Cerebellum (tissue), 5 donors: ENCODE measurements around a stretch of chr6.

DNA sequence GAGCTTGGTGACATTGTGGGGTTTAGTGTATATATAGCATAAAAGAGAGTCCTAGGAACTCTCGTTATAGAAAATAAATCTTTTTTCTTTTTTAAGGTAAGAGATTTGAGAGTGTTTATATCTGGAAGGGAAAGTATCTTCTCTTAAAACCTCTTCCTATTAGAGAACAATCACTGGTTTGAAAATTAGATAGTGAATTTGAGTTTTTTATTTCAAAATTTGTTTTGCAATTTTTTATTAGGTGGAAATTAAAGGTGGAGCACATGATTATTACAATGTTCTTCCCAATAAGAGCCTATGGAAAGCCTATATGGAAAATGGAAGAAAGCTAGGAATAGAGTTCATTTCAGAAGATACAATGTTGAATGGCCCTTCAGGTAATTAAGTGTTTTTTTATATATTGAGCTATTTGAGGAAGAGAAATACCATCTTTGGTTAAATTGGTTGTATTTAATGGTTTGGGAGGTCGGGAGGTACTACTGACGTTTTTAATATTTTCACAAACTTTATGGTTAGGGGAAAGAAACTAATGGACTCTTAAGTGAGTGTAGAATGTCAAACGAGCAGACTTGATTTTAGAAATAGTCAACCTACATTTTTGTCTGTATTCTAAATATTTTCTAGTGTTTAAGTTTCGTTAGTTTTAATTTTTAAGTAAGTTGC is 12.4 kb downstream of the PM20D2 start:
- PRO-cap, 3 experiments, result no peak in any of the 3 experiments
- RAMPAGE, long total RNA, result no peak

GRCh38 chr6:89662591-89663414 is 24.3 kb upstream of the LYRM2 start:
- PRO-cap, 3 experiments, result no peak in any of the 3 experiments
- RAMPAGE, long total RNA, result no peak

DNA sequence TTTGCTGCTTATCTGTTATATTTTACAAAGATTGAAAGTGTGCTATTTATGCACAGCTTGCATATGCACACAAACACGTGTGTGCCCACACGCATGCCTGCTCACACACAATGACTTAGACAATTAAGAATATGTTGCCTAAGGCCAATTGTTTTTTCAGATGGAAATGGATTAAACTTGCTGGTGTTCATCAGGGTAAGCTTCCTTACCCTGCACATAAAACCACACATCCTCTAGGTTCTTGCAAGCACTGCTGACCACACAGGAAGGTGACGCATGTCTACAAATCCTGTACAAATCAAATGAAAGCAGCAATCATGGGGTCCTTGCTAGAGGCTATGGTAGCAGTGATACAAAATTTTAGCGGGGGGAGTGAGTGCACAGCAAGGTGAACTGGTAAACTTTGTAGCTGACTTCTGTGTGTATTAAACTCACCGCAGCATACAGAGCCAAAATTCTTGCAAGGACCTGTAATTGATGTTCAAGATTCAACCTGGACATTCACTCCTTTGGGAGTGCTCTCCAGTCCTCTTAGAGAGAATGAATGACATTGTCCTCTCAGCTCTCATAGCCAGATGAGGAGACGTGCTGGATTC is 58.5 kb downstream of the GJA10 start:
- PRO-cap, 3 experiments, result no peak in any of the 3 experiments
- RAMPAGE, long total RNA, result no peak

DNA sequence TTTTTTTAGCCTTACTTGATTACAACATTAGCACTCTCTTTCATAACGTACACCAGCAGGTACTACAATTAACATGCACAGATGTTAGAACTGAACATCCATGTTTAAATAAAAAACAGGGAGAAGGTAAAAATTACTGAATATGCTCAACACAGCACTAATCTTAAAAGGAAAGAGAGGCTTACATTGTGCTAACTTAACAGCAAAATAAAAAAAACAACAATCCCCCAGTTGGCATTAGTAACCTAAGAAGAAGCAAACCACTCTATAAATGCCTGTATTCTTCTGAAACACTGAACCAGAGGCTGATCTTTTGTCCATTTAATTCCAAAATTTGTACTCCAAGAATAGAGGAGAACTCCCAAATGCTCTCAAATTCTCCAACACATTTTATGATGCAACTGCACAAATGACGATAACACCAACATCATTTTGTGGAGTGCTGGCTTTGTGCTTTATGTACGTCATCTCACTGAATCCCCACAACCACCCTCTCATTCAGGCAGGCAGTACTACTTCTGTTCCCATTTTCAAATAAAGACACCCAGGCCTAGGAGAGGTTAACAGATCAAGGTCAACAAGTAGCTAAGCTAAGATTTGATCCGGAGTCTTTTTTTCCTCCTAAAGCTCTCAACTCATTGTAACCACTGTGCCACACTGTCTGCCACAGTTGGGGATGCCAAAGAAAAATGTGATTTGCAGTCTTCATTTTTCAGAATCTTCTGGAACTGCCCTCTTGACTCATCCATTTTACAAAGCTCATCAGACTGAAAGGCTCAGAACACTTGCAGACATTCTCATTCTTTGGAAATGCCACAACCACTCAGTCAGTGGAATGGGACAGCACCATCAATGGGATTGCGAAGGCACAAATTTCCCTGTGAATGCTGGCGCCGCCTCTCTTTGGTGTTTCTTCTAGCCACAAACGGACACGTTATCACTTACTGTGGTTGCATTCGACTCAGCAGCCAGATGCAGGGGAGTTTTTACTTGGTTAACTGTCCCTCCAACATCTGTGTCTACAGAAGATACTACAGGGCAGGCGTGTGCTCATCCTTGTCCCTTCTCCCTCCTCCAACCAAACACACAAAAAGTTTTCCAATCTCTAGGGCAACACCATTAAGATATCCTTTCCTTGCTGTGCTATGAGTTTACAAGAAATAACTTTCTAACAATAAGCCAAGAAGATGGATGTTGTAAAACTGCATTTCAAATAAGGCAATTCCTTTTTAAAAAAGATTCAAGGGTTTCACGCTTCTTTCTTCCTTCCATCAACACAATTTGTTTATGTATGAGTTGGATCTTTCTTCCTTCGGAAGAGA is 184.4 kb downstream of the GJA10 start:
- PRO-cap, 3 experiments, result no peak in any of the 3 experiments
- RAMPAGE, long total RNA, result no peak

DNA sequence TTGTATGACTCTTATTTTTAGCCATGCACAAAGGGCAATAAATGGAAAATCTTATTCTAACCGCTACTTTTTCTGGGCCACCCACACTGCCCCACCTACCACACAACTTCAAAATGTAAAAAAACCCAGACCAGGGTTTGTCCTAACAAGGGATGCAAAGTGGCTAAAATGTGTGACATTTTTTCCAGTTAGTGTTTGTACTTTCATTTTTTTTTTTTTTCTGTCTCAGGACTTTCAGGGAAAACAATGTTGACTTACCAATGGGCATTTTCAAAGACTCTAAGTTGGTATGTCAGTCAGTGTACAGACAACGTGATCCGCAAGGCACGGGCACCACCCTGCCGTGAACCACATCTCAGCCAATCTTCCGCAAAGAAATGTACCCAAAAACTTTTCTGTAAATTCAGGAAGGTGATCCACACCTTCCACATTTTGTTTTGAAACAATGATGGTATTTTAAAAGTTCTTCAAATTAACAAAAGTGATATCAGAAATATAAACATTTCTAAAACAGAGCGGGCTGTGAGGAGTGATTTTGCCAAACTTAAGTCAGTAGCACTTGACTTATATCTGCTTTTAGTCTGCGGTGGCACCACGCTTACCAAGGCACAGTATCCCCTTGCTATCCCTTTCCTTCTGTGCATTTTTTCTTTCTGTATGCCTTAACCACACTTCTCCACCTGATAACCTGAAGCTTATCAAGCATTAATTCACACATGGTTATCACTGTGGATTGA is 185.6 kb downstream of the GJA10 start:
- PRO-cap, 3 experiments, result no peak in any of the 3 experiments
- RAMPAGE, long total RNA, result no peak

DNA sequence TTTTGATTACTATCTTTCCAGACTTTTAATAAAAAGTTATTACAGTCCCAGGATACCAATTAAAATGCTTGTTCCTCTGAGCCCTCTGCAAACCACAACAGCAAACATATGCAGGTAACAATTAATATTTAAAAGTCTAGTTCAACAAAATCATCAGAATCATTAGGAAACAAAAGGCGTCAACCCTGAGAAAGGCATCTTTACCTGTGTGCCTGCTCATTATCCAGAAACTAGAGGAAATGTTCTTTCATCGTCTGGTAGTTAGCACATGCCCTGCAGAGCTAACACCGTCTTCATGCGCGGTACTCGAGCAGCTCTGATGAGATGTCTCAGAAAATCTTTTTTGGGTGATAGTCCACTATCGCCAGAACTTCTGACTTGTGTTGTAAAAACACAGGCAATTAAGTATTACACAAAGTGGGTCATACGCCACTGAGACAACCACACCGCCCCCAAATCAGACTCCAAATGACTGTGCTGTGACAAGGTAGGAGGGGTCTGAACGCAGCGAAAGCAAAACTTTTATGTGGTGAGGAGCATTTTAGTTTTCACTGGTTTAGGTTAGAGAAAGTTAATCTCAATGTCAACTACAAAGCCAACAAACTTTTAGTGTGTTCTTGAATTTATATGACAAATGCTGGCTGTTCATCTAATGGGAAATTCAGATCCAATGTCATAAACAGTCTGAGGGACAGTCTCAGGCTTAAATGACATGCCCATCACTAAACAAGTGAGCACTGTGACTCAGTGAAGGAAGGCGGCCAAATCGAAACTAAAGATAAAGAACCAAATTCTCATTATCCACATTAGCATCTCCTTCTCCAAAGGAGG is 186.5 kb downstream of the GJA10 start:
- PRO-cap, 3 experiments, result no peak in any of the 3 experiments
- RAMPAGE, long total RNA, result no peak

DNA sequence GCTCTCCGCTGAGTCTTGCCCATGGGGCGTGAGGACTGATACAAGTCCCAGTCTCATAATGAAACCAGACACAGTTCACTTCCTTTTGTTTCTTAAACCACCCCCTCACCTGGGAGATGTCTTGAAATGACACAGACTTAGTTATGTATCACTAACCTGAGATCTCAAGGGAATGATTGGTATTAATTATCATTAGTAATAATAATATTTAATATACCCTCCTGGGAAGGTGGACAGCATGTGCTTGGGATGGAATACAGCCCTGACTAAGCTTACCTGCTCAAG is 188.6 kb downstream of the BACH2 start:
- PRO-cap, 3 experiments, result no peak in any of the 3 experiments
- RAMPAGE, long total RNA, result no peak

DNA sequence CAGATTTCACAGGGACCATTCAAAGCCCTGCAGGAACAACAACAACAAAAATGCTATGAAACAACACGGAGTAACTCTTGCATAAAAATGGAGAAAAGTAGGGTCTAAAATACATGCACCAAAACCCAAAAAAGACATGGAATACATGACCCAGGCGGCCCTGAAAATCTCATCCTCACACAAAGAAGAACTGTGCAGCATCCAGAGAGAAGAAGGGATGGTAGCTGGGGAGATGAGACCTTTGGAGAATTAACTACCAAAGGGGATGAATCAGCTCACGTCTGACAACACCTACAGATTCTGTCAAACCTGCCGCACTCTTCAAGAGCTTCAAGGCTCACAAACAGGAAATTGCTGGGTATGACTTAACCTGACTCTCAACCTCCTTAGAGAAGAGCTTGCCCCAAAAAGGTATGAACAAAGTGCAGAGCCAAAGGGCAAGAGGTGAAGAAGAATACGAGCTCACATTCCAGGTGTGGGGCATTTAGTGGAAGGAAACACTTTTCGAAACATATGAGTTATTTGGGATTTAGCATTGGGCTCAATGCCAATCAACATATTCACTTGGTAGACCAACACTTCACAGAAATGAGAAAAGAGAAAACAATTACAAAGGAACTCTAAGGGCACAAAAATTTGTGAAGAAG is 139.8 kb downstream of the BACH2 start:
- PRO-cap, 3 experiments, result no peak in any of the 3 experiments
- RAMPAGE, long total RNA, result no peak

- PRO-cap, 3 experiments, result no peak in any of the 3 experiments
- RAMPAGE, long total RNA, result no peak
Observed at GRCh38 chr6:90215870-90216723, 80.5 kb downstream of the BACH2 start.

DNA sequence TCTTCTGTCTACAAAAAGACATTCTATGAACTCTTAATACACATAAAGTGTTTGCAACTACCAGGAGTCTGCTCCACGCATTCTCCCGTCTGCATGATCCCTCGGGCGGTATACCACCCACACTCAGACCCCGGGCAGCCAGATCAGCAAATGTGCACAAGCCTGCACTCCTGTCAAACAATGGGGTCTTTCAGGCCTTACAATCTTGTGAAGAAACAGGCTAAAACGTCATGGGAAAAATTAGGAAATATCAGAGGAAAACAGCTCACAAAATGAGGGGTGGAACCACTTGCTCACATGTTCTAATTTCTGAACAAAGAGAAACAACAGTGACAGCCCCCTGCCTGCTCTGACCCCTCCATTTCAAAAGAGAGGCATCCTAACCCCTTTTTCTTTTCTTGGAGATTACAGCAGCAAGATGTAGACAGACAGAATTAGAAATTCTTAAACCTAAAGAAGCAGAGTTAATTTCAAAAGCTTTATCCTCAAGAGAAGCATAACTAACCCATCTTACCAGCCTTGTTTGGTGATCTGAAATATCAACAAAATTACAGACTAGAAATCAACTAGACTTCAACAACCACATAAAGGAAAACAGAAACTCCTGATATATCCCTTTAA is 69.3 kb downstream of the BACH2 start:
- PRO-cap, 3 experiments, result no peak in any of the 3 experiments
- RAMPAGE, long total RNA, result no peak

DNA sequence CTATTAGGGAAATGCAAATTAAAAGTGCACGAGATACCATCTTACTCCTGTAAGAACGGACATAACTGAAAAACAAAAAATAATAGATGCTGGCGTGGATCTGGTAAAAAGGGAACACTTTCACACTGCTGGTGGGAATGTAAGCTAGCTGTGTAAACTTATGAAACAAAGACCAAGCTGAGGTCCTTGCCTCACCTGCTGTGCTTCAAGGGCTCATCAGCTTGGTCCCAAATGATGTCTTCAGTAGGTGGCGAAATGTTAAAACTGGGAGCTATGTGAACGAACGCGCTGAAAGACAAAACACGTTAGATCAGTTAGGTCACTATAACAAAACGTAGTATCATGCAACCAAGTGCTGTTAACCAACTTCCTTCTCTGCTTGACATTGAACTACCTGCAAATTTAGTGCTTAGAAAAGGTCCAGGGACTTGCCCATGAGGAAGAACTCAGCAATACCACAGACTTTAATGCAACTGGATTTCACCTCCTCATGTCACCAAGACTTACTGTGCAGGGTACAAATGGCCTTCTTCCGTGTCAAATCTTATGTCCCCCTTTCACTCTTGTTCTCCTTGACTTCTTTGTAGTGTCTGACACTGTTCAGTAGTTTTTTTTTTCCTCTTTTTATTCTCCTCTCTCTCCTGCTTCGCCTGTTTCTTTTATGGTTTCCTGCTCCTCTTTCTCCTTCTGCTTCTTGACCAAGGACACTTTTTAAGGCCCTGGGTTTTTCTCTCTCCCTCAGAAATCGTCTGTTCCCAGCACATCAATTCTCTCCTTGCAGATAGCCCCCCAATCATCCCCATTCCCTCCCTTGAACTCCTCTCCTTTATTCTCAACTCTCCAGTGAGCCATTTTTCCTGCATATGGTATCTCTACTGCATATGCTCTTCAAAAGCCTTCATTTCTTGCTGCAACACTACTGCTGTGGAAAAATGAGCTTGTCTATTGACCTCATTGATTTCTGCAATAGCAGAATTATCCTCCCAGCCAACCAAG is 24.7 kb downstream of the BACH2 start:
- PRO-cap, 3 experiments, result no peak in any of the 3 experiments
- RAMPAGE, long total RNA, result no peak

DNA sequence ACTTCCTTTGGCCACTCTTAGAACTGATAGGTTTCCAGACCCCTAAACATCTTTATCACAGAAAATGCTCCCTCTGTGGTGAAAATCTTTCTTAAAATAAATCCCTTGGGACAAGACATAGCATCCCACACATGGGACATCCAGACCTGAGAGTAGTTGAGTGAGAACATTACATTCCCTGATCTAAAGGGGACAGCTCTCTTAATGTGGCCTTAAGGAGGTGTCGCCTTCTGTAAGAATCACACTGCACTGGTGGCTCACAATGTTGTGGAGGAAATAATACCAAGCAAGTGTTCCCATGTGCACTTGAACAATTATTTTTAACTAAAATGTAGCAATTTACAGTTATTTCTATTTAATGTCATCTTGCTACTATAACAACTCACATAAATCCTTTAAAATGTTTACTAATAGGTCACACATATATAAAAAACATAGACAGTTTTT is 15.7 kb downstream of the BACH2 start:
- PRO-cap, 3 experiments, result no peak in any of the 3 experiments
- RAMPAGE, long total RNA, result no peak

DNA sequence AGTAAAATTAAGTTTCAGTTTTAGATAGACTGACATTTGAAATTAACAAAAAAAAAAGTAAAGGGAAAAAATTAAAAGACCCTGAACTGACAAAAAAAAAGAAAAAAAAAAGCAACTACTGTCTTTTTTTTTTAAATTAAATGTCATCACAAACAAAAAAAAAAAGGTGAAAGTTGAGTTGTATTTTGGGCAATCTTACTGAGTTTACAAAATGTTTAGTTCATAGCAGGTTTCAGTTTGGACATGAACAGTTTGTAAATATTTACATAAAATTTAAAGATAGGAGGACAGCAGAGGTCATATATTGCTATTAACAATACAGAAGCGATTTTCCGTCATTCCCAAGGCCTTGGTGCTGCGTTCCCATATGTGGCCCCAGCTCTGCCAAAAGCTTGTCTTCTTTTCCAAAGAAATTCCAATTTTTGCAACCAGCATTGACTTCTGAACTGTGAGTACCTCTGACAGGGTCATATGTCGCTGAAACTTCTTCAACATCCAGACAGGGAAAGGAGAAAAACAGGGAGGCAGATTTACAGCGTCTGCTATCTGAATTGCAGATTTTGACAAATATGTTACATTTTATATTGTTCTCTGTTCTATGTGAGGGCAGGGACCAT is 5.1 kb downstream of the BACH2 start:
- PRO-cap, 3 experiments, result no peak in any of the 3 experiments
- RAMPAGE, long total RNA, result no peak

DNA sequence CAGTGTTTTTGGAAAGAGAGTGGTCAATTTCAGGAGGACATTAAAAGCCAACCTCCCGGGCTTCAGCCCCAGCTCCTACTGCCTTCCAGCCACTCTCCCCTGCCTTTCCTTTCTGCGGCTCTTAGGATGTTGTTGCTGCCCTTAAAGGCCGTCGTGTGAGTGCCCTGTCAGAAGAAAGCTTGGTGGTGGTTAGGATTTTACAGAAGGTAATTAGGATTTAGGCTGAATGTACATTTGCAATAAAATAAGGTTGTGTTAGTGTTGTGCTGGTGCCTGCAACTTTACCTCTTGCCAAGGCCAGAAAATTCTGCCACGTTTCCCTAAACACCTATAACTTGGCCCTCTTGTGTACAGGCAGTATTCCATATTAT is 873 bp upstream of the BACH2 start:
- PRO-cap, 3 experiments, result peak in 2 of 3 experiments; most common minus-strand start position 80 of the sequence (in 1)
- RAMPAGE, long total RNA, result no peak

DNA sequence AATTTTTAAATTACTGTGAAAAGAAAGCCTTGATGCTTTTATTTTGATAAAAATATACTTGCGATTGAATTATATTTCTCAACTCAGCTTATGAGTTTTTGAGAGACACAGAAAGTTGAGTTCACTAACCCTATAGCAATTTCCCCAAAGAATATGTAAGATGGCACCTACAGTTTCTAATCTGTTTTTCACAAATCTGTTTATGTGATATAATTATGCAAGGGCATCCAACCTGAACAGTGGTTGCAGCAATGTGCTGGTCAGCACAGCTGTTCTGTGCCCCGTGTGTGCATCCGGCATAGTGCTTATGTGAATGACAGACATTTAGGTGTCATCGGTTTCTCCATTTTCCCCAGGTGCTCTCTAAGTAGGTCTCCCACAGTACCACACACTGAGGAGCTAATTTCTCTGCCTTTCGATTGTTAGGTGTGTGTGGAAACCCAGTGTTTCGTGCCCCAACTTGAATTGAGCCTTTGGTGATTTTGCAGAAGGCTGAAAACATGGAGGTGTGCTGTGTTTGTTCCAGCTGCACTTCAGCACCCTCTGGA is 7.7 kb upstream of the BACH2 start:
- PRO-cap, 3 experiments, result no peak in any of the 3 experiments
- RAMPAGE, long total RNA, result no peak

GRCh38 chr6:90508631-90509085 is 78.2 kb downstream of the MAP3K7 start:
- PRO-cap, 3 experiments, result no peak in any of the 3 experiments
- RAMPAGE, long total RNA, result no peak

- PRO-cap, 3 experiments, result no peak in any of the 3 experiments
- RAMPAGE, long total RNA, result no peak
Observed at GRCh38 chr6:90586370-90586628, 573 bp downstream of the MAP3K7 start.

- PRO-cap, 3 experiments, result no peak in any of the 3 experiments
- RAMPAGE, long total RNA, result no peak
Observed at GRCh38 chr6:95758219-95758805, 181.0 kb downstream of the MANEA start.

DNA sequence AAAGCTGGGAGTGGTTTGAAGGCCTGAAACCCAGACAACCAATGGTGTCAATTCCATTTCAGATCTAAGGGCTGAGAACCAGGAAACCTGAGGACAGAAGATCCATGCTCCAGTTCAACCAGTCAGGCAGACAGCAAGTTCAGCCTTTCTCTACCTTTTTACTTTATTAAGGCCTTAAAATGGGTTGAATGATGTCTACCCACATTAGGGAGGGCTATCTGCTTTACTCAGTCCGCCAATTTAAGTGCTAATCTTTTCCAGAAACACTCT is 170.8 kb downstream of the FUT9 start:
- PRO-cap, 3 experiments, result no peak in any of the 3 experiments
- RAMPAGE, long total RNA, result no peak

- PRO-cap, 3 experiments, result no peak in any of the 3 experiments
- RAMPAGE, long total RNA, result no peak
Observed at GRCh38 chr6:96521949-96523108, 723 bp downstream of the UFL1 start.